T-cell (primary cell): ENCODE measurements around the genes SERPINA9 and DICER1.

- PRO-cap, 7 experiments: peak in 1 of 7 experiments; most common minus-strand start chr14:94345883 (in 1)
Measured at GRCh38 chr14:94345655-94346145, 22.6 kb upstream of the SERPINA6 start.

DNA sequence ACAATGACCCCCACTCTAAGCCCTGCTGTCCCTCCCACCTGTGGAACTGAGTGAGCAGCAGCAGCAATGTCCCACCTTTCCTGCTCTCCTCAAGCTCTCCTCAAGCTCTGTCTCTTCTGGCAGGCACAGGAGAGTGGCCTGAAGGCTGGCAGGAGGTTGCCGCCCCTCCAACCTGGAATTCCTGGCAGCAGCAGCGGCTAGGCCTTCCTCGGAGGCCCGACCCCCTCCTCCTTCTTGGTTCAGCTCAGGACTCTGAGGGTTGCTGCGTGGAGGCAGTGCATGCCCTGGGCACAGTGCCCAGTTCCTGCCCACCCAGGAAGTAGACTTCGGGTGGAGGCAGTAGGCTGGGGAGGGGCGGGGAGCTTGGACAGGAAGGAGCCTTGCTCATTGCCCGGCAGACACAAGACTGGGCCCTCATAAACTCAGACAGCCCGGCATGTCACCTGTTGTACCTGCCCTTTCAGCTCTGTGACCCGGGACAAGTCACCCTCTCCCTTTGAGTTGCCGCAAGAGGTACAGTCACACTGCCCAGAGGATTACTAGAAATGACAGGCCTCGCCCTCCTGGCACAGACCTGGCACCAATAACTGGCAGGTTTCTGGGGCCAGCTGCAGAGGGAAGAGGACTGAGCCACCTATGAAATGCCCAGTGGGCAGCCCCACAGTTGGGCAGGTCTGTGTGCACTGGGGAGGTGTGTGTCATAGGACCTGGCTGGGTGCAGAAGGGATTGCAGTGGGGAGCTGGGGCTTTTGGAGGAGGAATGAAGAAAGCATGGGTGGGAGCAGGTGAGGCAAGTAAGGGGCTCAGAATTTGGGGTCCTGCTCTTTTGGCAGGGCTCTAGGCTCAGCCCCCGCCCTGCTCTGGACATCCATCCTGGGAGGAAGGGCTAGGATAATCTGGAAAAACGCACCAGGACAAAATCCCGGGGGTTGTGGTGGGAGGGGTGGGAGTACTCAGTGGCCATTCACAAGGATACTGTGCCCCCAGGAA, 2.3 kb upstream of the SERPINA1 start:
- PRO-cap, 7 experiments: no peak in any of the 7 experiments

DNA sequence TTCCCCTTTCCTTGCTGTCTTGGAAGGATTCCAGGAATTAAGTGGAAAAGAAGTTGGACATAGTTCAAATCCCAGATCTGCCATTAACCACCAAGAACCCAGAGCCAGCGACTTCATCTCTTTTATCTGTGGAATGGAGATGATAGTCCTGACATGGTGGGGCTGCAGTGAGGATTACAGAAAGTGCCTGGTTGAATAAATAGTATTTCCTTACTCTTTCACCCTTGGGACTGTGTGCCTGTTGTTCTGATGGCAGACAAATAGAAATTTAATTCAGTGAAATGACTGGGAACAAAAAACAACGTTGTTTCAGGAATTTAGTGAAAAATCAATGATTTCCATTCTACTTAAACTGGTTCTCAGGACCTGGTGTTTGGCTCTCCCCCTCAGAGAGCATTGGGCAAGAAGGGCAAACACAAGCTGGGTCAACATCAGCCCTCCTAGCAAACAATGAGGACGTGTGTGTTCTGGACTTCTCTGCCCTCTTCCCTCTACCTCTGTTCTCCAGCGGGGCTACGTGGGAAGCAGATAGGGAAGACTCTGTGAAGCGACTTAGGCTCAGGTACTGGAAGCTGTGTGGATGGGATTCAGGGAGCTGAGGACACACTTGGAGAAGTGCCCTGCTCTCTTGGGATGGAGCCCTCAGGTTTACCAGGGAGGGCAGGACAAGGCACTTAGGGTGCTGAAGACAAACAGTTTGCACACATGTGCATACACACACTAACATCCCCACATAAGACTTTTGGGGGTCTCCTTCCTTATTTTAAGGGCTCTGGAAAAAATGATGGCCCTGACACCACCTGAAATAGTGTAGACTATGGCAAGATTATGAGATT, 7.5 kb upstream of the SERPINA1 start:
- PRO-cap, 7 experiments: no peak in any of the 7 experiments

DNA sequence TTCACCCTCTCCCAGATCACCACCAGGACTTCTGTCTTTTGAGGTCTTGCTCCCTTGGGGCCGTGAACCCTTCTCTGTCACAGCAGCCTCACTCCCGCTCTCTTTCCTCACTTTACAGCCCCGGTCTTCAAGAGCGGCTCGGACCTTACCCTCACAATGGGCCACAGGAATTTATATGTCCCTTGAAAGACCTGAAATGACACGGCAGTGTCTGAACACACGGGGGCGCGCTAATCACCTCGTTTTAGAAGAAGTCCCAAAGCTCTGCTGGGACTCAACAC, 29.2 kb downstream of the SERPINA11 start:
- PRO-cap, 7 experiments: no peak in any of the 7 experiments

DNA sequence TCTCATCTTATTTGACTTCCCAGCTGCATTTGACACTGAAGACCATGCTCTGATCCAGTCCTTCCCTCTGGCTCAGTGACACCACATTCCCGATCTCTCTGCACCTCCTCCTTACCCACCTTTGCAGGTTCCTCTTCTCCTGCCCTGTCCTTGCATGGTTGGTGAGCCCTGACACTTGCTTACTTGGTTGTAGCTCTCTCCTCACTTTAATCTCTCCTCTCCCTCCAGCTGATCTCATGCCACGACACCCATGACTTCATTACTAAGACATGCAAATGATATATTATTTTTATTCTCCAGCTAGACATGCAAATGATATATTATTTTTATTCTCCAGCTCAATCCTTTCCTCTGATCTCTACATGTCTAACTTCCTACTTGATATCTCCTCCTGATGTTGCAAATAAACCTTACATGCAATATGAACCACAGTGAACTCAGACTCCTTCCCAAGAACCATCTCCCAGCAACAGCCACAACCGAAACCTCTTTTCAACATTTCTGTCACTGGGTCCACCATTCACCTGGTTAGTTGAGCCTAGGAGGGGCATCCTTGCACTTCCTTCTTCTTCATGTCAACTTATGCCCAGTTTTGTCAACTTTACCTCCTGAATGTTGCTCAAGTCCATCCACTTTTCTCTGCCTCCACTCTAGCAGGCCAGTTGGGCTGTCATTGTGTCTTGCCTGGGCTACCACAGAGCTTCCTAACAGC, at the start of gene SERPINA9:
Gene SERPINA9, minus strand, starts transcription at position 181 of the 712 bp plus-strand sequence.
- PRO-cap, 7 experiments: no peak in any of the 7 experiments

- PRO-cap, 7 experiments: no peak in any of the 7 experiments
Measured at GRCh38 chr14:94601804-94602641, 10.2 kb upstream of the SERPINA3 start.

- PRO-cap, 7 experiments: no peak in any of the 7 experiments
Measured at GRCh38 chr14:94610520-94610986, 1.6 kb upstream of the SERPINA3 start.

- PRO-cap, 7 experiments: no peak in any of the 7 experiments
Measured at GRCh38 chr14:94620026-94620823, 8.0 kb downstream of the SERPINA3 start.

DNA sequence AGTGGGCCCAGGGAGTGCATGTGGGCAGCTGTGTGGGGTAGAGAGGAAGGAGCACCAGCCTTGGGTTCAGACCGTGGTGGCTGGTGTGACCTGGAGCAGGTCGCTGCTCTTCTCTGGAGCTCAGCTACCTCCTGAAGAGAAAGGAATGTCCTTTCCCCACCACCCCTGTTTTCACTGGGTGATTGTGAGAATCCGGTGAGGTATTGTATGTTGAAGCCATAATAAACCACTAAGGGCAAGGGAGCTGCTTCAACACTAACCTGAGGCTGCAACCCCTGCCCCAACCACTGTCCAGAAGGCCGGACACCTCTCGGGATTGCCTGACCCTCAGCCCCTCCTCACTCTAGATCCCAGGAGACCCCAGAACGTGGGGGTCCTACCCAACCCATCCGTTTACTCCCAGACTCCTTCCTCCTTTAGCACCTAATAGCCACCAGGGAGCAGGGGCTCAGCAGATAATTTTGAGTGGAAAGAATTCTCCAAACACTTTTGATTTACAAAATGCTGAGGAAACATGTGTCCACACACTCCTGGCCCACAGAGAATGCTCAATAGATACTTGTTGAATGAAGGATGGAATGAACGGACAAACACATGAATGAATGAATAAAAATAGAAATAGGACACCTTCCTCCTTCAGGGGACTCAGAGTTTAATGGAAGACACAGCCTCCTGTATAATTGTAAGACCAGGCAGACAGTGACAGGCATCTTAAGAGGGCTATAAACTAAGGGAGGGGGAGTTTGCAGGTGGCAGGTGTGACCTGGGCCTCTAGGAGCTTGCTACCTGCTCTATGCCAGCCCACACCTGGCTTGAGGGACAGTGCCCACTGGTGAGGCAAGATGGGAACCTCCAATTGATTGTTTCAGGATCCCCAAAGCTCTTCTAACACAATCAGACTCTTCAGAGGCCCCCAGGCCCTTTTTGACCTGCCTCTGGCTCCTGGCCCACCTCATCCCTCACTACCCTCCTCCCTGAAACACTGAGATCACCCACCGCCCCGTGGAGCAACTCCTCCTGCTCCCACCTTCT, 8.9 kb downstream of the SERPINA3 start:
- PRO-cap, 7 experiments: no peak in any of the 7 experiments

DNA sequence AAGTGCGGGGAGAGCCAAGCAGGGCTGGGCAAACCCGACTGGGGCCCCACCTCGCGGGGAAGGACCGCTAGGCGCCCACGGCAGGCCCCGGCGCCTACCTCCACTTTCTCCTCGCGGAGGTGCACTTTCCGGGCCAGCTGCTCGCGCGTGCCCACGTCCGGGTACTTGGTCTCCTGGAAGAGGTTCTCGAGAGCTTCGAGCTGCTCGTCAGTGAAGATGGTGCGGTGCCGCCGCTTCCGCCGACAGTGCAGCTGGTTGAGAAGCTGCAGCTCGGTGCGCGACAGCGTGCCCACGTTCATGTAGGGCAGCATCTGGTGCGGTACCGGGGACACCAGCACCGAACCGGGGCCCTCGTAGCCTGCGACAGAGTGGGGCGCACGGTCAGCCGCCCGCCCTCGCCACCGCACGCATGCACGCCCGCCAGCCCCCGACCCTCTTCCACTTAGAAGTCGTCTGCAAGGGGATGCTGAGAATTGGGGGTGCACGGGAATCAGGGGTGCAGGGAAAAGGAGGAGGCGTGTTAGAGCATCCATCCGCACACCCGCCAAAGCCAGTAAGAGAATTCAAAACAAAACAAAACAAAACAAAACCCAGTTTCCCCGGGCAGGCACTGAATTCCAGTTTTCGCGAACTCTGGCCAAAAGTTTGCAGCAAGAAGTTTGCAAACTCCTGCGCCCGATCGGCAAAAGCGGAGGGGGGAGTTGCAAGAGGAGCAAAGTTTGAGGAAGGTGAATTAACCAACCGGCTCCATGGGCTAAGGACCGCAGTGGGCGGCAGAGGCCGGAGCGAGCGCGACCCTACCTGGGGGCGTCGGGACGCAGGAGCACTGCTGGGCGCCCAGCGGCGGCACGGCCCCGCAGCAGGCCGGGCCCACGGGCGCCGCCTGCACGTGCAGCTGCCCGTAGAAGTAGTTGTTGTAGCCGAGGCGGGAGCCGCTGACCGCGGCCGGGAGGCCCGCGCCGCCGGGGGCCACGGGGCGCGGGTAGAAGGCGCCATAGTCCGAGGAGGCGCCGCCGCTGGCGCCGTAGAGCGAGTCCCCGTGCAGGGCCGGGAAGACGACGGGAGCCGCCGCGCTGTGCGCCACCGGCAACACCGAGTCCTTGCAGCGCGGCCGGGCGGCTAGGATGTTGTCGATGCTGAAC, 682 bp downstream of the GSC start:
- PRO-cap, 7 experiments: no peak in any of the 7 experiments

DNA sequence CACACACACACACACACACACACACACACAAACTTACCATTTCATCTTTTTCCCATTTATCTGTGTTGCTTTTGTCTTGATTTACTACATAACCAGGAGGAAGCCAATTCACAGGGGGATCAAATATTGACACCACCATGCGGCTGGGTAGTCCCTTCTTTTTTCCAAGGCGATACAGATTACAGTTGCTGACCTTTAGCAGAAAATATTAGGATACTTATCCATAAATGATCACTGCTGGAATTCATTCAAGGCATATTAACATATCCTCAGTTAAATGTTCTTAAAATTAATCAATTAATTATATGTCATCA, 57.6 kb downstream of the DICER1 start:
- PRO-cap, 7 experiments: no peak in any of the 7 experiments

DNA sequence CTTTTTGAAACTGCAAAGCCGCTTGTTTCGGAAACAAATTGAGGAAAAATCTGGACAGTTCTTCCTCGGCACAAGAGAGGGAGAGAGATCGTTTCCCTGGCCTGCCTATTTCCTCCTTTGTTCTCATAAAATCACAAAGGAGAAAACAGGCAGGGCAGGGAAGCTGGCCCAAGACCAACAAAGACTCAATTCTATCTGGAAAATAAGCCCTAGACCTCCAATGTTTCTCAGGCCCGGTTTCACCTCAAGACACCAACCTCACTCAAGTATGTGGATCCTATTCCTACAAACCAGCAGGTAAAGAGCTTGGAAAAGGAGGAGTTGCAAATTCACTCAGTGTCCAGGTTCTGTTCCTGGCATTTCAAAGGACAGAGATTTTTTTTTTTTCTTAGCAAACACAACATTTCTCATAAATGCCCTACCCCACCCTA, 19.5 kb downstream of the DICER1 start:
- PRO-cap, 7 experiments: no peak in any of the 7 experiments

GRCh38 chr14:95156598-95157613, at the start of gene DICER1:
DICER1 (minus strand) TSS chr14:95157529.
- PRO-cap, 7 experiments: peak in 7 of 7 experiments; most common plus-strand start chr14:95157107 (in 7); most common minus-strand start chr14:95157374 (in 6)

GRCh38 chr14:95288941-95289418, 30.7 kb downstream of the CLMN start:
- PRO-cap, 7 experiments: no peak in any of the 7 experiments

DNA sequence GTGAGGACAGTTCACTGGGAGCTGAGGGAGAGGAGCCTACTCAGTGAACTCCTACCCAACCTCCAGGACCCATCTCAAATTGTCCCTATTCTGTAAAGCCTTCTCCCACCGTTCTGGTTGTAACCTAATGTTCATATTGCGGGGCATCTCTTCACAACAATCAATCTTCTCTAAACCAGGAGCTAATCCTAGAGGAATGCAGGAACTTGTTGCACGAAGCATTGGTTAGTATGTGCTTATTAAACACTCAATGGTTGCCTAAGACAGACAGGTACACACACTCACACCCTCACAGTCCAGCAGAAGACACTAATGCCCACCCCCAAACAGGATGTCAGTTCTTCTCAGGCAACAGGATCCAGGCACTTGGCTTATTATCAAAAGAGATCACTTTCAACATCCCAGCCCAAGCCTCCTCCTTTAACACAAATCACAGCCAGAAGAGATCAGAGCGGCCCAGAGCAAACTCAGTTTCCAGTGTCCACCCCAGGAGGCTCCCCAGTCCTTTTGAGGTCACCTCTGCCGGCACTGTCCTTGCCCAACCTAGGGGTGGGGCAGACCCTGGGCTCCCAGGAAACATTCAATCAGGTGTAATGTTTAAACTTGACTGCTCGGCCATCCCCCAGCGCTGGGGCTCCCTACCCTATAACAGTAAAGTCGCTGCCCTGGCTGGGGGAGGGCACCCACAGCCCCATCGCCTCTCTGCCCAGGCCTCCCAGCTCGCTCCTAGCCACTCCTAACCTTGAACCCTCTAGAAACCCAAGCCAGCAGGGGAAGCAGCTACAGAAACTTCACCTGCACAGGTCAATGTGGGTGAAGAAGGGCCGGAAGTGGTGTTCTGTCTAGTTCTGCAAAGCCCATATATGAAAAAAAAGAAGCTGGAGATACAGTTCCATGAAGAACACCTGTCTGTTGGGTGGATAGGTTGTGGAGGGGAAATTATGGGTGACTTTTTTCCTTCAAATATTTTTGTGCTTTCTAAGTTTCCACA, 1.5 kb downstream of the CLMN start:
- PRO-cap, 7 experiments: no peak in any of the 7 experiments

GRCh38 chr14:95389494-95390227, 70.0 kb upstream of the CLMN start:
- PRO-cap, 7 experiments: no peak in any of the 7 experiments

- PRO-cap, 7 experiments: no peak in any of the 7 experiments
Measured at GRCh38 chr14:95398851-95399209, 79.1 kb upstream of the CLMN start.

DNA sequence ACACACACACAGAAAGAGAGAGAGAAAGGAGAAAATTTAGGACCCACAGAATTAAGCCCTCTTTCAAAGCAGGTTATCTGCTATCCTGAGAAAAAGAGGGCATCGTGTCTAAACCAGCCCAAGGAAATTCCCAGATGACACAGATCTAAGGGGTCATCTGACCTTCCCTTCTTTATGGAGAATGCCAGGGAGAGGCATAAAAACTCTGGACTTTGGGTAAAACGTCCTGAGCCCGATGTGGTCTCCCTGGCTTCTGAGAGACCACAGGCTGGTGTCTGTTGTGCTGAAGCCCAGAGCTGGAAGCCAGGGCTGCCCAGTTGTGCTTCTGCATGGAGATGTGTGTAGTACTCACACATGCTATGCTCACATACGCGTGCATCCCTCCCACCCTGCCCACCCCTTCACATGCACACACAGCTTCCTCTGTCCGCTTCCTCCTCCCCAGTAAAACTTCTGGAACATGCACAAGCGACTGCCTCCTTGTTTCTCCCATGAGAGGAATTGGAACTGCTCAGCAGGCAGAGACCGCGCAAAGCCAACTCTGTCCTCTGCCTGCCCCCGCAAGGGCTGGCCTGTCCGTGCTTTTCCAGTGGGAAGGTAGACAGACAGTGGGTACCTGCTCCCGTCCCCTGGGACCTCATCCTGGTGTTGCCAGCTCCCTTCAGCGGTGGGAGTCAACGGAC, 88.8 kb upstream of the CLMN start:
- PRO-cap, 7 experiments: no peak in any of the 7 experiments

- PRO-cap, 7 experiments: no peak in any of the 7 experiments
Measured at GRCh38 chr14:95413078-95413697, 93.5 kb upstream of the CLMN start.

- PRO-cap, 7 experiments: no peak in any of the 7 experiments
Measured at GRCh38 chr14:95444343-95444684, 72.1 kb downstream of the SYNE3 start.